Sciatic nerve (tissue), 1 donor: ENCODE measurements around a stretch of chr9.

DNA sequence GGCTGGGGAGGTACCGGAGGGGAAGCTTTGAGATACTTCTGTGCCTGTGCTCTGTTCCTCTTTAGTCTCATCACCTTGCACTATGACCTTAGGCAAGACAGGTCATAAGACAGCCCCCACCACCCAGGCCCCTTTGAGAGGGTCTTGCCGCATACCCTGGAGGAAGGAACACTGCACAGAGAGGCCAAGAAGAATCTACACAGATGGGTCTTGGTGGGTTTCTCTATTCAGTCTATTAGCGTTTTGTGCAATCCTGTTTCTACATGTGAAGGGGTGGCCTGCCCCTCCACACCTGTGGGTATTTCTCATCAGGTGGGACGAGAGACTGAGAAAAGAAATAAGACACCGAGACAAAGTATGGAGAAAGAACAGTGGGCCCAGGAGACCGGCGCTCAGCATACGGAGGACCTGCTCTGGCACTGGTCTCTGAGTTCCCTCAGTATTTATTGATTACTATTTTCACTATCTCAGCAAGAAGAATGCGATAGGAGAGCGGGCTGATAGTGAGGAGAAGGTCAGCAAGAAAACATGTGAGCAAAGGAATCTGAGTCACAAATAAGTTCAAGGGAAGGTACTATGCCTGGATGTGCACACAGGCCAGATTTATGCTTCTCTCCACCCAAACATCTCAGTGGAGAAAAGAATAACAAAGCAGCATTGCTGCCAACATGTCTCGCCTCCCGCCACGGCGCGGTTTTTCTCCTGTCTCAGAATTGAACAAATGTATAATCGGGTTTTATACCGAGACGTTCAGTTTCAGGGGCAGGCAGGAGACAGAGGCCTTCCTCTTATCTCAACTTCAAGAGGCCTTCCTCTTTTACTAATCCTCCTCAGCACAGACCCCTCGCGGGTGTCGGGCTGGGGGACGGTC, 2.2 kb upstream of the HDHD3 start:
- PRO-cap, result no peak

- PRO-cap, result no peak
Observed at GRCh38 chr9:113519743-113520143, 56.2 kb downstream of the RGS3 start.

DNA sequence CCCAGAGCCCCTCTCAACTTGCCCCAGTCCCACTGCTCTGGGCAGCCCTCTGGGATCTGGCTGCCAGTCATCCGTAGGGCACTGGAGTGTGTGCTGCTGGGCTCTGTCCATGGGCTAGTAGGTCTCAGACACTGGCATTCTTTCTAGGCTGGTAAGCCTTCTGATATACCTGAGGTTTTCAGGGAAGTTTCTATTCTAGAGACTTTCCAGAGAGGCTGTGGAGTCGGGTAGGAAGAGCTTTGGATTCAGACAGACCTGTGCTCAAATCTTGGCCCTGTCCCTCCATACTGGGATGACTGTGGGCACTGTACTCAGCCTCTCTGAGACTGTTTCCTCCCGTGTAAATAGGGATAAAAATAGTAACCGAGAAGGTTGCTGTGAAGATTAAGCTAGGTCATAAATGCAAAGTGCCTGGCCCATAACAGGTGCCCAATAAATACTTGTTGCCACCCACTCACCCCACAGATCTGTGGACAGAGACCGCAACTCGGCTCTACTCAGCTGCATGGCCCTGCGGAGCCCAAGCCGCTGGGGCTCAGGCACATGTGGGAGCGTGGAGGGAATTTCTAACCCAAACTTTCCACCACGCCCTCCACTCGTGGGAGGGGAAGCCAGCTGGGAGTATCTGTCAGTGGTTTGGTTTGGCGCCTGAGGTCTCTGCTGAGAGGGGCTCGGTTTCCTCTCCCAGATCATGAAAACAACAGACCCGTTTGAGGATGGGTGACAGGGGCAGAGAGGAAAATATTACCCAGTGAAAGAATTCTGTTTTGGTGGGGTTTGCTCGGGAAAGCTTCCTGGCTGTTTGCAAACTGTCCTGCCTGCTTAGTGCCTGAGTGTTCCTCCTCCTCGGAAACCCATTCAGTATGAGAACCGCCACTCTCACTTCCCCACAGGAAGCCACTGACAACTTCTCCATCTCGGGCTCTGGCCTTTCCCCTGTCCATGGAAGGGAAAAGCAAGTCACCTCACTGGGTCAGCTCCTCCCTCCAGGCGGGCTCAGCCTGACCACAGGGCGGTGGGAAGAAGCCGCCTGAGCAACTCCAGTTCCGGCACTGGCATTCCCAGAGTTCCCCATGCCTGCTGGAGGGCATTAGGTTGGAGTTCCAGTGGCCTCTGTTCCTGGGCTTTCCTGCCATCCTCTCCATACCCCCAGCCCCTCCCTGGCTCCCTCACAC, 59.9 kb downstream of the RGS3 start:
- PRO-cap, result bidirectional peak, plus-strand start at position 1,058 of the sequence, minus-strand start at position 865 of the sequence

DNA sequence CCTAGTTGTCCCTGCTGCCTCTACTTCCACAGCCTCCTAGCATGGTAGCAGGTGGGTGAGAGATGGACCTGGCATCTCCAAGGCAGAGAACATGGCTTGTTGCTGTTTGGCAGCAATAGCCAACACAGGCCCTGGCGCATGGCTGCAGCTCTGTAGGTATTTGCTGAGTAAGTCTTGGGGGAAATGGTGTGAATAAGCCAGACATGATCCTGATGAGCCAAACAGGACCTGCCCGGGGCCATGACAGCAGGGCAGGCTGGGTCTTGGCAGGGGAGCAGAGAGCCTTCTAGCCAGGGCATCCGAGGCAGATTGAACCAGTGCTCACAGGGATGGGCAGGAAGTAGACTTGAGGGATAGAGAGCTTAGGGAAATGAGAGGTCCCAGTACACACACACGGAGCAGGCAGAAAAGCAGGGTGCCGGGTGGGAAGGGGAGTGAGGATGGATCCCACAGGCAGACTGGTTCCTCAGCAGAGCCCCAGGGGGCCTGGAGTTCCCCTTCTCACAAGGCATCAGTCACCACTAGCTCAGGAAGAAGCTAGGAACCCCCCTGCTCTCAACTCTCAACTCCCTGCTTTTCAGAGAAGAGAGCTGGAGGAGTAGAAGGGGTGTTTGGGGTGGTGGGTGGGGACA, 111.0 kb downstream of the RGS3 start:
- PRO-cap, result no peak

DNA sequence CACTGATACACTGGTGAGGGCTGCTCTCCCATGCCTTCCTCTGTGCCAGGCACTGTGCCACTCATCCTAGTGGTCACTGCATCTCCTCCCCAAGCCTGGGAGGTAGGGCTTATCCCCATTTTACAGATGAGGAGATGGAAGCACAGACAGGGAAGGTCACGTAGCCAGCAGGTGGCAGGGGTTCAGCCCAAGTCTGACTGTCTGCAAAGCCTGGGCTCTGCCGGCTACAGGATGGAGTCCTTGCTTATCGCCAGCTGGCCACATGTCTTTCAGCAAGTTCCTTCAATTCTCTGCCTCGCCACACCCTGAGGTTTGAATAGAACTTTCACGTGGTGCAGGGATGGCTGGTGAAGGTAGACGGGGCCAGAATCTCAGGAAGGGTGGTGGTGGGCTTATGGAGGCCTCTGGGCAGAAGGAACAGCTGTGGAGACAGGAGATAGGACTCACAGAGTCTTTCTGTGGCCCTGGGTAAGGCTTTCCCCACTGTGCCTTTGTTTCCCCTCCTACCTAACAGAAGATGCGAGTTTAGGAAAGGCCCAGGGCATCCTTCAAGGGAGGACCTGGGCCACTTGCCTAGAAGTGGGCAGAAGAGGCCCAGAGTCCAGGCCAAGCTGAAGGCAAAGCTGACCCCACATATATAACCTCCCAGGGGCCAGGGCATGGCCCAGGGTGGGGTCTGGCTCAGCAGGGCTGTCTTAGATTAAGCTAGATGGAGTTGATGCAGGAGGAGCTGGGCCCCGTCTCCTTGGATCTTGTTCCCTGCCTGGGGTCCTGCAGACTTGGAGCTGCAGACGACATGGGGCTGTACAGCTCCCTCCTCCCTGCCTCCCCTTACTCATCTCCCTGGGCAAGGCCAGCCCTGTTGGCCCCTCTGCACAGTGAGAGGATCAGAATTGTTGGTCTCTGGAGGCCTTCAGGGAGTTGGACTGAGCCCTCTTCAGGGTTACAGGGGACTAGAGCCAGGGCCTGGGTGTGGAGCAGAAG, 134.6 kb downstream of the RGS3 start:
- PRO-cap, result no peak

DNA sequence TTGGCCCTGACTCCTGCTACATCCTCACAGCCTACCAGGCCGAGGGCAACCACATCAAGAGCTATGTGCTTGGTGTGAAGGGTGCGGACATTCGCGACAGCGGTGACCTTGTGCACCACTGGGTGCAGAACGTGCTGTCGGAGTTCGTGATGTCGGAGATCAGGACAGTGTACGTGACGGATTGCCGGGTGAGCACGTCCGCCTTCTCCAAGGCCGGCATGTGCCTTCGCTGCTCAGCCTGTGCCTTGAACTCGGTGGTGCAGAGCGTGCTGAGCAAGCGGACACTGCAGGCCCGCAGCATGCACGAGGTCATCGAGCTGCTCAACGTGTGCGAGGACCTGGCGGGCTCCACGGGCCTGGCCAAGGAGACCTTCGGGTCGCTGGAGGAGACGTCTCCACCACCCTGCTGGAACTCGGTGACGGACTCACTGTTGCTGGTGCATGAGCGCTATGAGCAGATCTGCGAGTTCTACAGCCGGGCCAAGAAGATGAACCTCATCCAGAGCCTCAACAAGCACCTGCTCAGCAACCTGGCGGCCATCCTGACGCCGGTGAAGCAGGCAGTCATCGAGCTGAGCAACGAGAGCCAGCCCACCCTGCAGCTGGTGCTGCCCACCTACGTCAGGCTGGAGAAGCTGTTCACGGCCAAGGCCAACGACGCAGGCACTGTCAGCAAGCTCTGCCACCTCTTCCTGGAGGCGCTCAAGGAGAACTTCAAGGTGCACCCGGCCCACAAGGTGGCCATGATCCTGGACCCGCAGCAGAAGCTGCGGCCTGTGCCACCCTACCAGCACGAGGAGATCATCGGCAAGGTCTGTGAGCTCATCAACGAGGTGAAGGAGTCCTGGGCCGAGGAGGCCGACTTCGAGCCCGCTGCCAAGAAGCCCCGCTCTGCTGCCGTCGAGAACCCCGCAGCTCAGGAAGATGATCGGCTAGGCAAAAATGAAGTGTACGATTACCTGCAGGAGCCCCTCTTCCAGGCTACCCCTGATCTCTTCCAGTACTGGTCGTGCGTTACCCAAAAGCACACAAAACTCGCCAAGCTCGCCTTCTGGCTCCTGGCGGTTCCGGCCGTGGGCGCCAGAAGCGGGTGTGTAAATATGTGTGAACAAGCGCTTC, 28.8 kb downstream of the AMBP start:
- PRO-cap, result no peak

DNA sequence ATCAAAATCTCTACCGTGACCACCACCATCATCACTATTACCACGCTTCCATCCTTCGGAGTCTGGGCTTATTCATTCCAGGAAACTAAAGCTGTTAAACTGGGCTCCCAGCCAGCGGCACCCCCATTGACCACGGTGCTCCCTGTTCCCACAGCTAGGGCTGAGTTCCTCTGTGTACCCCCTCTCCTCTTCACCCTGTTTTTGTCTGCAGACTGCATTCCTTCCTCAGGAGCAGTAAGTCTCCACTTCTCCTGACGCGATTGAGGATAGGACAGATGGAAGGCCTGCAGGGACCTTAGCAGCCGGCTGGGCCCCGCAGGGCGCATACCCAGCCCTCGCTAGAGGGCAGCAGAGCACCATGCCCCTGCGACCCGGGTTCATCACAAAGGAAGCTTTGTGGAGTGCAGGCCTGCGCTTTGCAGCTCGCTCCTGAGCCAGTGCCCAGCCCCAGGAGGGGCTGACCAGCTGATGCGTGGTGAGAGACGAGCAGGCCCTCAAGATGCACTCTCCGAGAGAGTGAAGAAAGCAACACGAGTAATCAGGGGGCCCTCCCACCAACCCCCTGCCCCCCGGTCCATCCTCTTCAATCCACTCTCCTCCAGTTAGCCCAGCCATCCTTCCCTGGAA, 8.8 kb upstream of the KIF12 start:
- PRO-cap, result no peak

DNA sequence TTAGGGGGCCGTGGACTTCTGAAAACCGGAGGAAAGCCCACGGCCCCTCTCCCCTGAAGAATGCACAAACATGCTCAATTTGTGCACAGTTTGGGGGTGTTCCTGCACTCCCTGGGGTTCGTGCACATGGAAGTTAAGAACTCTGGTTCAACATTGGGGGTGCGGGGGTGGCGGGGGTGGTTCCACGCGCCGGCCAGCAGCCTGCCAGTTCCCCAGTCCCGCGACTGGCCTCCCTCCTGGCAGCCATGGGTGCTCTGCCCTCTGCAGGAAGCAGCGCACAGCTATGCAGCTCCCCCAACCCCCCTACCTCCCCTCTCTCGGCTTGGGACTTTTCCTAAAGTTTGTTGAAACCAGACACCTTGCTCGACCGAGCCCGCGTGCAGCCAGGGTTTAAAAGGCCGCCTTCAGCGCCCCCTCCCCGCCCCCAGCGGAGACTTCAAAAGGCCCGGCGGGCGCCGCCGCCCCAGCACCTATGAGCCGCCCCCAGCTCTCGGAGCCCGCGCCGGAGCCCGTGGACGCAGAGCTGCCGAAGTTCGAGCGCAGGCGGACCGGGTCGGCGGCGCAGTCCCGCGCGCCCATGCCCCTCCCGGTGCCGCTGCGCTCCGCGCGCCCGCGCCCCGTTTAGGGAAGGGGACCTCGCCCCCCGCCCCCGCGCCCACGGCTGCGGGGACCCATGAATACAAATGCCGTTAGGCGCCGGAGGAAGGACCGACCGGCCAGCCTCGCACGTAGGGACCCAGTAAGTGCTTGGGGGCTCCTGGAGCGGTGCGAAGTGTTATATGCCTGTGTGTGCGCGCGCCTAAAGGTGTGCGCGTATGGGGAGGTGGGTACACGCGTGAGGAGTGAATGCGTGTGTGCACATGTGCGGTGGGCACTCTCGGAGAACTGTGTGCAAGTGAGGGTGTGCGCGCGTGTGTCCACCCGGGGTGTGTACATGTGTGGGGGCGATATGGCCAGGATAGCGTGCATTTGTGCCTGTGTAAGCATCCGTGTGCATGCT, 1.4 kb upstream of the COL27A1 start:
- PRO-cap, result no peak

DNA sequence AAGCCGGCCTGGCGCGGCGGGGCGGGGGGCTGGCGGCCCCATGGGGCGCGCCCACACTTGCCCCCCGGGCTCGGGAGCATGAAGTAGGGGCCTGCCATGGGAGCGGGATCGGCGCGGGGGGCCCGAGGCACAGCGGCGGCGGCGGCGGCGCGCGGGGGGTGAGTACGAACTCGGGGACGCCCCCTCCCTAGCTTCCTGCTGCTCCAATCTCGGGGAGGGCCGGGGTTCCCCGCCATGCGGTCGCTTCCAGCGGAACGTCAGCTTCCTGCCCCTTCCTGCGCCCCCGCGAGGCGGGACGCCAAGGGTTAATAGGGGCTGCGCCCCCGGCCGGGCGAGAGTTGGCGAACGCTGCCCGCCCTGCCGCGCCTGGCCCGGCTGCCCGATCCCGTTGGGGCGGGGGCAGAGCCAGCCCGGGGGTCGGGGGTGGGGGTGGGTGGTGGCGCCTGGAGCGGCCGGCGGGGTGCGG, 551 bp downstream of the COL27A1 start:
- PRO-cap, result no peak

DNA sequence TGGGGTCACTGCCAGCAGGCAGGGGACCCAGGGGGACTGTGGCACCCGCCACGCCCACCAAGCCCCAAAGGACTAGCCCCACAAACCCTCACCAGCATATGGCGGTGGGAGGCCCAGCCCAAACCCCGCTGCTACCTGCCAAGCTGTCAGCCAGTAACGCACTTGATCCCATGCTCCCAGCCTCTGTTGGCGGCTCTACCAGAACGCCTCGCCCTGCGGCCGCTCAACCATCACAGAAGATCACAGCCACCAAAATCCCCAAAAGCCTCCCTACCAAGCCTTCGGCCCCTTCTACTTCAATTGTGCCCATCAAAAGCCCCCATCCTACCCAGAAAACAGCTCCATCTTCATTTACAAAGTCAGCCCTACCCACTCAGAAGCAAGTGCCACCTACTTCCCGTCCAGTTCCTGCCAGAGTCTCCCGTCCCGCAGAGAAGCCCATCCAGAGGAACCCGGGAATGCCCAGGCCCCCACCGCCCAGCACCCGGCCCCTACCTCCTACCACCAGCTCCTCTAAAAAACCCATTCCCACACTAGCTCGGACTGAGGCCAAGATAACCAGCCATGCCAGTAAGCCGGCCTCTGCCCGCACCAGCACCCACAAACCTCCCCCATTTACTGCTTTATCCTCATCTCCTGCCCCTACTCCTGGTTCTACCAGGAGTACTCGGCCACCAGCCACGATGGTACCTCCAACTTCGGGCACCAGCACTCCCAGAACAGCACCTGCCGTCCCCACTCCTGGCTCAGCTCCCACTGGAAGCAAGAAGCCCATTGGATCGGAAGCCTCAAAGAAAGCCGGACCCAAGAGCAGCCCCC, 13.3 kb downstream of the COL27A1 start:
- PRO-cap, result no peak

DNA sequence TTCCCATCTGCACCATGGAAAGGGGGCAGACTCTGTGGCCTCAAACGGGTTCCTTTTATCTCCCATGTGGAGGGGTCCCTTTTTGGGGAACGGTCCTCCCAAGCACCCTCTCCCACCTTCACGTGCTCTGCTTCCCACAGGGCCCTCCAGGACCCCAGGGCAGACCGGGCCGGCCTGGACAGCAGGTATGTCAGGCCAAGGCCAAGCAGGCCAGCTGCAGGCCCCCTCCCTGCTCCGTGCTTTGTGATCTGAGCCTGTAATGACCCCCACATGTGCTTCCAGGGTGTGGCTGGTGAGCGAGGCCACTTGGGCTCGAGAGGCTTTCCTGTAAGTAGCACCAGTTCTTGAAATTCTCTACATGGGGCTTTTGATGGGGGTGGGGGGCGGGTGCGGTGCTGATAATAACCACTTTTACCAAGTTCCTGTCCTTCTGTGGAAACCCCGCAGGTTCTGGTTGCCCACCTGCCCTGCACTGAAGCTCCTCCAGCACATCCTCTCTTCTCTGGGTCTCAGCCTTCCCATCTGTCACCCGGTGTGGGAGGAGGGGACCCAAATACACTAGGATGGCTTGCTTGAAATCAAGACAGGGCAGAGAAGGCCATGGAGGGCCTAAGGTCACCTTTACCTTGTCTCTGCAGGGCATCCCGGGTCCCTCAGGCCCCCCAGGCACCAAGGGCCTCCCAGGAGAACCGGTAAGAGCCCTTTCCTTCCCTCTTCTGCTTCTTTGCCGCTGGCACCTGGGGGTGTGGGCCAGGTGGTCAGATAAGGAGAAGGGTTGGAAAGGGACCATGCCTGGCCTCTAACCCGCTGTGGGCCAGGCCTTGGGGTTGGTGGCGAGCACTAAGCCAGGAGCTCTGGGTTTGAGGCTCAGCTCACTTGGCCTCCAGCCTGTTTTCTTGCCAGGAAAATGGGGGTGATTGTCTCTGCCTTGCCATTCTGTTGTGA, 57.8 kb upstream of the ORM1 start:
- PRO-cap, result no peak

DNA sequence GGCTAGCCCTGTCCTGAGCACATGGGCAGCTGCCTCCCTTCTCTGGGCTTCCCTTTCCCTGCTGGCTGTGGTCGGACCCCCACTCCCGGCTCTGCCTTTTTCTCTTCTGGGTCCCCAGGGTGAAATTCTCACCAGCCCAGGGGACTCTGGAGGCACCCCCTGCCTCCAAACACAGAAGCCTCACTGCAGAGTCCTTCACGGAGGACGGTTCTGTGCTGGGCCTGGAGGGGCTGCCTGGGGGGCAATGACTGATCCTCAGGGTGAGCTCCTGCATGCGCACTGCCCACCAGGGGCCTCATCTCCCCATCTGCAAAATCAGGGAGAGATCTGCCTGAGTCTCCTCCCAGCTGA, 336 bp downstream of the ORM1 start:
- PRO-cap, result no peak

- PRO-cap, result no peak
Observed at GRCh38 chr9:114324472-114324958, 1.6 kb downstream of the ORM1 start.

DNA sequence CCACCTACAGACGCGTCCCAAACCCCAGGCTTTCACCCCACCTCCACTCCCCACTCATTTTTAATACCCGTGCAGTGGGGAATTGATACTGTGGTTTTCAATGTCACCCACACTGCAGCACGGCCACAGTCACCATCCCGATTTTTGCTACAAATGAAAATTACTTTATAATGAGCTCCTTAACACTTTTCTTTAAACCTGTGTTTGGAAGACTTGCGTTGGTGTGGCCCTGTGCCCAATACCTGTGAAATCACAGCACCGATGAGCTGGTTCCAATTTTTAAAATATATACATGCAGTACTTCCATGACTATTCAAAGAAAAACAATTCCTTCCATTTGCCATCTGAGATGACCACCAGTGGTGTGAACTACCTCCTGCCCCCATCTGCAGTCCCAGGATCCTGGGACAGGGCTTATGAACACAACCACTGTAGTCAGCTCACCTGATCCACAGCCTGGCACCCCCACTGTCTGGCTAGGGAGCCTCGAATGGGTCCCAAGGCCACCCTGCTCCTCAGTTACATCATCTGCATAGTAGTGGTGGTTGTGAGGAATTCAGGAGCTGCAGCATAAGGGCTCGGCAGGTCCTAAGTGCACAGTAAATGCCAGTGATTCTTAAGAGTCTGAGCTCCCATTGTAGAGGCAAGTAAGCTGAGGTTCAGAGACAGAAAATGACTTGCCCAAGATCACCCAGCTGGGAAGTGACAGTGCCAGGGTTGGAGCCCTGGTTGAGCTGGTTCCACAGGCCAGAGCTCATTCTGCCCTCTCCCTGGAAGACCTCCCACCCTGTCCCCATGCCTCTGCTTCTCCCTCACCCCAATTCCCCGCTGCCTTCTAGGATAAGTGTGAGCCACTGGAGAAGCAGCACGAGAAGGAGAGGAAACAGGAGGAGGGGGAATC, 2.8 kb downstream of the ORM1 start:
- PRO-cap, result no peak

DNA sequence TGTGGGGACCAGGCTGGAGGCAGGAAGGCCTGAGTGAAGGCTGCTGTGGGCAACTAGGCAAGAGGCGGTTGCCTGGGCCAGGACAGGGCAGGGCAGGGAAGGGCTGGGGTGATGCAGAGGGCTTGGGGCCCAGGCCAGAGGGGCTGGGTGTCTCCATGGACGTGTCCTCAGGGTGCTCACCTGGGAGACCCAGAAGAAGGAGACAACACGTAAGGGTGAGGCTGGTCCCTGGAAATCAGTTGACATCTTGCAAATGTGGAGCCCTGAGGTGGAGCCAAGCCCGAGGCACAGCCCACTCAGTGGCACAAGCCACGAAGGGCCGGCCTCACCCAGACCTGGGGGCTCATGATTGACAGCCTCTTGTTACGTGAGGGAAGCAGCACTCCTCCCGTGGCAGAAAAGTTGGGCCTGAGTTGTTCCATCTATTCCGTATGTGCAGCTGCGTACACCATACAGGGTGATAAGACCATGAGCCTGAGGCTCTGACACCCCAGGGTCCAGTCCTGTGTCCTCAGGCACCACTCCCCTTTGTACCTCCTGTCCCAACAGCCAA, 2.1 kb upstream of the ORM2 start:
- PRO-cap, result no peak

GRCh38 chr9:114330337-114331010, 805 bp downstream of the ORM2 start:
- PRO-cap, result no peak

DNA sequence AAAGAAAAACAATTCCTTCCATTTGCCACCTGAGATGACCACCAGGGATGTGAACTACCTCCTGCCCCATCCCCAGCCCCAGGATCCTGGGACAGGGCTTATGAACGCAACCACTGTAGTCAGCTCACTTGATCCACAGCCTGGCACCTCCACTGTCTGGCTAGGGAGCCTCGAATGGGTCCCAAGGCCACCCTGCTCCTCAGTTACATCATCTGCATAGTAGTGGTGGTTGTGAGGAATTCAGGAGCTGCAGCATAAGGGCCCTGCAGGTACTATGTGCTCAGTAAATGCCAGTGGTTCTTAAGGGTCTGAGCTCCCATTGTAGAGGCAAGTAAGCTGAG, 2.8 kb downstream of the ORM2 start:
- PRO-cap, result no peak

DNA sequence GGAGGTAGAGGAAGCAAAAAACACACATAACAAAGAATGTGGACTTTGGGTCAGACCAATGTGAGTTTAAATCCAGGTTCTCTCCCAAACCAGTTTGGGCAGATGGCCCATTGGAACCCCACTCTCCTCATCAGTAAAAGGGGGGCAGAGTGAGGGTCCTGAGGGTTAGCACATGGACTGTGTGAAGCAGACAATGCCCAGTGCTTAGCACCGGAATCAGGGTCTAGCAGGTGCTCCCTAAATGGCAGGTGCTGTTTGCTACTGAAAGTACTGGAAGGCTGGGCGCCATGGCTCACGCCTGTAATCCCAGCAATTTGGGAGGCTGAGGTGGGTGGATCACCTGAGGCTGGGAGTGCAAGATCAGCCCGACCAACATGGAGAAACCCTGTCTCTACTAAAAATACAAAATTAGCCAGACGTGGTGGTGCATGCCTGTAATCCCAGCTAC, 5.6 kb downstream of the ORM2 start:
- PRO-cap, result no peak

- PRO-cap, result no peak
Observed at GRCh38 chr9:114344269-114344653, 14.6 kb downstream of the ORM2 start.

GRCh38 chr9:114370739-114371315, 17.0 kb downstream of the AKNA start:
- PRO-cap, result no peak